Keratinocyte (primary cell): ENCODE results near the genes TAGLN2 and F11R.

CAGE:
- cytosol, long polyA minus RNA = no peak
- cytosol, long polyA plus RNA = no peak
- long polyA plus RNA = no peak
- nucleus, long polyA minus RNA = no peak
- nucleus, long polyA plus RNA = no peak
Measured at GRCh38 chr1:159896049-159896543, 3.9 kb downstream of the CFAP45 start.

GRCh38 chr1:159924905-159925555 lies at the start of gene TAGLN2:
Gene TAGLN2, minus strand, starts transcription at chr1:159925507.
CAGE:
- cytosol, long polyA minus RNA = start-site peak on the minus strand at chr1:159925472-159925512, 1,775 reads
- cytosol, long polyA plus RNA = start-site peak on the minus strand at chr1:159925472-159925512, 9,688 and 4,115 reads in 2 replicates
- long polyA plus RNA = start-site peak on the minus strand at chr1:159925475-159925521, 10,388 and 8,944 reads in 2 replicates
- nucleus, long polyA minus RNA = start-site peak on the minus strand at chr1:159925476-159925511, 941 reads
- nucleus, long polyA plus RNA = start-site peak on the minus strand at chr1:159925474-159925512, 4,297 and 21,603 reads in 2 replicates

CAGE:
- cytosol, long polyA minus RNA = no peak
- cytosol, long polyA plus RNA = no peak
- long polyA plus RNA = no peak
- nucleus, long polyA minus RNA = no peak
- nucleus, long polyA plus RNA = no peak
Measured at GRCh38 chr1:159938076-159938855, 7.1 kb downstream of the IGSF9 start.

CAGE:
- cytosol, long polyA minus RNA = no peak
- cytosol, long polyA plus RNA = no peak
- long polyA plus RNA = no peak
- nucleus, long polyA minus RNA = no peak
- nucleus, long polyA plus RNA = no peak
Measured at GRCh38 chr1:159940998-159941556, 4.3 kb downstream of the IGSF9 start.

DNA sequence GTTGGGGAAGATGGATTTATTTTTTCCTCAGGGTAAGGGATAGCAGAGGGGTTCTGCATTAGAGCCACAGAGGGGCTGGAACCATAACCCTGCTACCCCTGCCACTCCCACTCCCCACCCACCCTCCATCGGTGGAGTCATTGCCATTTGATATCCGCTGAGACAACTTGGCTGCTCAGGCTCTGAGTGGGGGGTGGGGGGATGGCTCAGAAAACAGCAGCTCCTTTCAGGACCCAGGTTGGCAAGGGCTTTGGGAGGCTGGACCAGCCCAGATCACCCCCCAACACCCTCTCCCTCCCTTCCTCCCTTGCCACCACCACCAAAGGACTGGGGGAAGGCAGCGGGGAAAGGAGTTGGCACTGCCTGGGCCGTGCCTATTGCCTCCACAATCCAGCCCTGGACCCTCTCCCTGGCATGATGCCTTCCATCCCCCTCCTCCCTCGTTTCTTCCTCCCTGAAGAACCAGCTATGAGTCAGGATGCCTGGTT lies 1.7 kb downstream of the KCNJ10 start:
CAGE:
- cytosol, long polyA minus RNA = no peak
- cytosol, long polyA plus RNA = no peak
- long polyA plus RNA = no peak
- nucleus, long polyA minus RNA = no peak
- nucleus, long polyA plus RNA = no peak

DNA sequence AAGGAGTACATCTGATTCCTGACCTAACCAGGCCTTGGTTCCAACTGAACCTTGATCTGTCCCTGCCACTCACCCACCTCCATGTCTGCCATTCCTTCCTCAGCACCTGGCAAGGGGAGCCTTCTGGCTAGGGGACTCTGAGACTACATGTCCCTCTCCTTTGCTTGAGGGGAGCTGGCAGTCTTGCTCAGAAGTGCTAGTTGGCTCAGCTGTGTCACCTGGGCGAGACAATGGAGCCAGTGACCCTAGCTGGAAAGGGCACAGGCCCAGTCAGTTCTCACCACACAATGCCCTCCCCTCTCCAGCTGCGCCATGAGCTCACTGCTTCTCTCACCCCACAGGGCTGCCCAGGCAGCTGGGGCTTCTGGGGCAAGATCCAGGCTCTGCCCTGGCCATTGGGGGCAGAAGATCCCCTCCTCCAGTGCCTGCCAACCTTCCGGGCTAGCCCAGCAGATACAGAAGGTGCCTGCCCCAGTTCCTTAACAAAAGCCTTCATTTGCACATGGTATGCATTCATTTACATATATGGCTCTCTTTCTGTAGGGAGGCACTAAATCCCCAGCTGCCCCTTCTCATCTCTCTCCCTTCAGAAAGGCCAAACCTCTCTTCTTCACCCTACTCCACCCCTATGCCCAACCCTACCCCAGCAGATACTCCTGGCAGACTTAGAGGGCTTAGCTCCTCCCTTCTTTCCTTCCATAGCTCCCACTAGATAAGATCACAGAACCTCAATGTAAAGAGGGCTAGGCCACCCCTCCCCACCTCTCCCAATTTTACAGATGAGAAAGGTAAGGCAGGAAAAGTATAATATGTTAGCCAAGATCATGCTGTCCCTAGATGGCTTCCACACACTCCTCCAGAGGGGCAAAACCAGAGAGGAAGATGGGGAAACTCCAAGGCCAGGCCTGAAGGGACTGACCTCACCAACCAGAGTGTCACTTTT lies 2.6 kb downstream of the IGSF8 start:
CAGE:
- cytosol, long polyA minus RNA = no peak
- cytosol, long polyA plus RNA = no peak
- long polyA plus RNA = no peak
- nucleus, long polyA minus RNA = no peak
- nucleus, long polyA plus RNA = no peak

DNA sequence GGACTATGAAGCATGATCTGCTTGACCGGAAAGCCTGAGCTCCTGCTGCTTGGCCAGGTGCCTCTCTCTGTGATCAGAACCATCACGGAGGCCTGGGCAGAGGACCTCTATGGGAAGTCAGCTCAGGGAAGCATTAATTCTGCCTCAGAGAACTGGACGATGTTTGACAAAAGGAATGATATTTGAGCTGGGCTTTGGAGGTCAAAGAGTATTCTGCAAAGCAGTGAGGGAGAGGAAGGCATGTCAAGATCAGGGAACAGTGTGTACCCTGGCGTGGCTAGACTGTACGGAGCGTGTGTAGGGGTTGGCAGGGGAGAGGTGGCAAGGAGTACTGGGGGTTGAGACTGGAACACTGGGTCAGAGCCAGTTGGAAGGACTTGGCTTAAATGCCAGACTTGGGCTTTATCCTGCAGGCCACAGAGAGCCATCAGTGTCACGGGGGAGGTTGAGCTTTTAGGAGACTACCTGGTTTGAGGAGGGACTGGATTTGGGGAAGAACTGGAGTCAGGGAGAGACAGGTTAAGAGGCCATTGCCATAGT lies 16.4 kb downstream of the ATP1A2 start:
CAGE:
- cytosol, long polyA minus RNA = no peak
- cytosol, long polyA plus RNA = no peak
- long polyA plus RNA = no peak
- nucleus, long polyA minus RNA = no peak
- nucleus, long polyA plus RNA = no peak

CAGE:
- cytosol, long polyA minus RNA = no peak
- cytosol, long polyA plus RNA = no peak
- long polyA plus RNA = no peak
- nucleus, long polyA minus RNA = no peak
- nucleus, long polyA plus RNA = no peak
Measured at GRCh38 chr1:160142612-160143115, 8.7 kb upstream of the ATP1A4 start.

DNA sequence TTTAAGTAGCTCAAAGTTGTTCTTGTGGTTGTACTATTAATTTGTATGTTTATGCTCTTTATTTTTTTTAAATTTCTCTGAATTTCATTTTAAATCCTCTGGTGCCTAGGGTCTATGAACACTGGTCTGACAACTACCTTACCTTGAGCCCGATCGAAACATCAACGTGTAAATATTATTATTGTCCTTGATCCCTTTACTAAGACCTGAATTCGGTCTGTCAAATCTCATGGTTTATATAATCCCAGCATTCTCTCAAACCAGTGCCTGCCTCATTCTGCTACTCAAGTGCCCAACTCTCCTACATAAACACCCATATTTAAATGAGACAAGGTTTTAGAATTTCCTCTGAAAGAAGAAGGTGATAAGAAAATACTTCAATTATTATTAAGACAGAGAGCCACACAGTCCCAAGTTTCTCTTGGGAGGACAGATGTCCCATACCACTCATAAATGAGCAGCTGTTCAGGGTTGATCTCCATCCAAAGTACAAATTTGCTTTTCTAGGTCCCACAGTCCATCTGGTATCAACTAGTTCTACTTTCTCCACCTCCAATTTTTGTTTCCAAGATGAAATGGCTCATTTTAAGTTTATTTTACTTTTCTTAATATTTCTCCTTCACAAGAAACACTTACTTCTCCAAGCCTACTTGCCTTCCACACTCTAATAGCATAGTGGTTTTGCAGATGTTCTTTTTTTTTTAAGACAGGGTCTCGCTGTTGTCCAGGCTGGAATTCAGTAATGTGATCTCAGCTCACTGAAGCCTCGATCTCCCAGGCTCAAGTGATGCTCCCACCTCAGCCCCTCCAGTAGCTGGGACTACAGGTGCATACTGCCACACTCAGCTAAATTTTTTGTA lies 11.3 kb downstream of the DCAF8 start:
CAGE:
- cytosol, long polyA minus RNA = no peak
- cytosol, long polyA plus RNA = no peak
- long polyA plus RNA = no peak
- nucleus, long polyA minus RNA = no peak
- nucleus, long polyA plus RNA = no peak

DNA sequence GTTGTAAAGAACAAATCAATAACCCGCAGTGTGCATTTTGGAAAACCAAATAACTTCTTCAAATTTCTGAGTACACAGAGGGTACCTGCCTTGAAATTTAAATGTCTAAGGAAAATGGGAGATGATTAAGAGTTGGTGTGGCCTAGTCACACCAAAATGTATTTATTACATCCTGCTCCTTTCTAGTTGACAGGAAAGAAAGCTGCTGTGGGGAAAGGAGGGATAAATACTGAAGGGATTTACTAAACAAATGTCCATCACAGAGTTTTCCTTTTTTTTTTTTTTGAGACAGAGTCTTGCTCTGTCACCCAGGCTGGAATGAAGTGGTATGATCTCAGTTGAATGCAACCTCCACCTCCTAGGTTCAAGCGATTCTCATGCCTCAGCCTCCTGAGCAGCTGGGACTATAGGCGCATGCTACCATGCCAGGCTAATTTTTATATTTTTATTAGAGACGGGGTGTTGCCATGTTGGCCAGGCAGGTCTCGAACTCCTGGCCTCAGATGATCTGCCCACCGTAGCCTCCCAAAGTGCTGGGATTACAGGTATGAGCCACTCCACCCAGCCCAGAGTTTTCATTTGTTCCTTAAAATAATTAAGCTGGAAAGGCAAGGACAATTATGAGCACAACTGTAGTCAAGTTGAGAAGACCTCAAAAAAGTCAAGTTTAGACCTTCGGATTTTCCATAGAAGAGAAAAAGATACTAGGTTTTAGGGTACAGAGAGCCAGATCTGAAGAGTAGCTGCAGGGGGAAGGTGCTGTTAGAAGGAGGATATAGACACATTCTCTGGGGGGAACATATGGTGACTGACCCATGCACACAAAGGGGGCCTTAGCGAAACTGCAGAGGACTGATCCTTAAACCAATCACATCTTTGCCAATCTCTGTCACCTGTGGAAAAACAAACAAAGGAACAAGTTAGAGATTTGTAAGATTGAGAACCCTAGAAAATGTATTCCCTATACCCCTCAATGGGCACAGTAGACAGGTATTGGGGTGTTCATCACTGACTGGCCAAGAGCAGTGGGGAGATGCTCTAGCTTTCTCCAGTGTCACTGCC lies 4.7 kb upstream of the PEX19 start:
CAGE:
- cytosol, long polyA minus RNA = no peak
- cytosol, long polyA plus RNA = no peak
- long polyA plus RNA = no peak
- nucleus, long polyA minus RNA = no peak
- nucleus, long polyA plus RNA = no peak

DNA sequence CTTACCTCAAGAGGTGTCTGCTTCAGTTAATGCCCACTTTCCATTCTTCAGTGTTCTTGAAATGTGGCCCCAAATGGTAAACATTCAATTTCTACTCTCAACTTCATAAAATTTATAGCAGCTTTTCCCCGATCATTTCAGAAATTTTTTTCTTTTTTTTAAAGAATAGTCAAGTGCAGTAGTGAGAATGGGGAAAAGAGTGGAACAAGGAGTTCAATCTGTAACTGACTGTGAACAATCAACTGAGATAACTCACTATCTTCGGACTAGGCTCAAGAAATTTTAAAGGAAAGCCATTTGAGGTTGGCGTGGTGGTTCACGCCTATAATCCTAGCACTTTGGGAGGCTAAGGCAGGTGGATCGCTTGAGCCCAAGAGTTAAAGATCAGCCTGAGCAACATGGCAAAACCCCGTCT lies 17.1 kb downstream of the COPA start:
CAGE:
- cytosol, long polyA minus RNA = no peak
- cytosol, long polyA plus RNA = no peak
- long polyA plus RNA = no peak
- nucleus, long polyA minus RNA = no peak
- nucleus, long polyA plus RNA = no peak

CAGE:
- cytosol, long polyA minus RNA = no peak
- cytosol, long polyA plus RNA = no peak
- long polyA plus RNA = no peak
- nucleus, long polyA minus RNA = no peak
- nucleus, long polyA plus RNA = no peak
Measured at GRCh38 chr1:160399515-160400224, 694 bp upstream of the VANGL2 start.

CAGE:
- cytosol, long polyA minus RNA = no peak
- cytosol, long polyA plus RNA = no peak
- long polyA plus RNA = no peak
- nucleus, long polyA minus RNA = no peak
- nucleus, long polyA plus RNA = no peak
Measured at GRCh38 chr1:160432217-160432984, 32.0 kb downstream of the VANGL2 start.

DNA sequence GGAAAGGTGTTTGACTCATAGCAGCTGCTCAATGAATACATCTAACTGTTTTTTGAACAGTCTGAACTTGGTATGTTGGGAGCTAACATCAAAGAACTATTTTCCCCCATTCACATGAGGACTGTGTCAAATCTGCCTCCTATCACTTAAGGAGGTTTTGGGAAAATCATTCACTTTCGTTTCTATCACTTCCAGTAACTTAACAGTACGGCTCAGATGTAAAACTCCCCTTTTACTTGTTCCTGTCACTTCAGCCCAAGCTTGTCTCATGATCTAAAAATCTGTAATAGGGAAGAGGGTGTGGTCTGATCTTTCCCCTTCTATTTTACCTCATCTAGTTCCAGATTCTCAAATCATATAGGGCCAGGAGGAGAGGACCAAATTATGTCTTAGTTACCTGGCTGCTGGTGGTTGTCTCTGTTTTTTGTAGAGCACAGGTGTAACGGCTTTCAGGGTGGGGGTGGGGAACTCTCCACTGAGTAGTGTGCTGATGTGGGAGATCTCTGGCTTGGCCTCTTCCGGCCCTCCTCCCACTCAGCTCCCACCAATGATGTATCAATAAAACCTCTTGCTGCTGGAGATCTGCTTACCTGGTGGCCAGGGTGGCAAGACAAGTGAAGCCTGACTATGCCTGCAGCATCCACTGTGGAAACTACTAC lies 26.3 kb upstream of the SLAMF1 start:
CAGE:
- cytosol, long polyA minus RNA = no peak
- cytosol, long polyA plus RNA = no peak
- long polyA plus RNA = no peak
- nucleus, long polyA minus RNA = no peak
- nucleus, long polyA plus RNA = no peak

CAGE:
- cytosol, long polyA minus RNA = no peak
- cytosol, long polyA plus RNA = no peak
- long polyA plus RNA = no peak
- nucleus, long polyA minus RNA = no peak
- nucleus, long polyA plus RNA = no peak
Measured at GRCh38 chr1:160674295-160674947, 27.6 kb upstream of the SLAMF1 start.

CAGE:
- cytosol, long polyA minus RNA = no peak
- cytosol, long polyA plus RNA = no peak
- long polyA plus RNA = no peak
- nucleus, long polyA minus RNA = no peak
- nucleus, long polyA plus RNA = no peak
Measured at GRCh38 chr1:160708471-160709545, 2.8 kb downstream of the CD48 start.

DNA sequence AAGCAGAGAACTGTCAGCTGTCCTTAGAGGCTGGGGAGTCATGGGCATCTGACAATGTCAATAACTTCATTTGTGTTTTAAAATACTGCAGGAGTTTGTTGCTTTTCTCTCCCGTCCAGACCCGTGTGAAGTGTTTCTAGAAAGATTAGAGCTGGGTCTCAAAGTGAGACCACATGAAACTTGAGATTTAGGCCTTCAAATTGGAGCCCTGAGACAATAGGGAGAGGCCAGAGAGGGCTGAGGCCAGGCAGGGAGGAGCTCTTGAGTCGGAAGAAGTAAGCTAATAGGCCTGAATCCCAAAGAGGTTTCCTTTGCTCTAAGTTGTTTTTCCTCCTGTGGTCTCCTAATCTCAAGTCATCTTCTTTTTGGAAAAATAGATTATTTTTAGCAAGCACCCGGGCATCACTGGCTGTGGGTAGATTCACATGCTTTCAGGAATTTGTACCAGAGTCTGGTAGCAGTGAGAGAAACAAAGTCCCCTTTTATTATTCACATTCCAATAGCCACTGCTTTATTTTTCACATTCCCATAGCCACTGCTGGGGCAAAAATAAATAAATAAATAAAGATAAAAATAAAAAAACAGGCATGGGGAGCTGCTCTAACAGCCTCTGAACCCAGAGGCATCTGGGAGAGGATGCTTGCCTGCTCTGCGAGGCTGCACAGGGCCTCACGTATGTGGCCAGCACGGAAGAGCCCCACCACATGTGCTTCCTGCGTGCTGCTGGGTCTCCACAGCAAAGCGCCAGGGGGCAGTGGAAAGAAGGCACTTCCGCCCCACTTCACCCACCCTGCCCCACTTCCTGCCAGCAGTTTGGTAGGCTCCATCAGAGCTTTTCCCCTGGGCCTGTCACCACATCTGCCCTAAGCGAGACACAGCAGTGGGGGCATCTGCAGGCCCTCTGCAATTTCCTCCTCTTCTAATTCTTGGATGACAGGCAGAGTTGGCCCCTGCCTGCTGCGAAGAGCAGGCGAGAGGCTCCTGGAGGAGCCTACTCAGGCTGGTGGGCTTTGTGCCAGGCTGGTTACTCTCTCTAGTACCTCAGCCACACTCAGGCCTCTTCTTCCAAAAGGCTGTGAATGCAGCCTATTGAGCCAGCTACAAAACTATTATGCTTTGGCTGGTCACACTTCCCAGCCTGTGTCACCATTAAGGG lies 25.4 kb downstream of the CD244 start:
CAGE:
- cytosol, long polyA minus RNA = no peak
- cytosol, long polyA plus RNA = no peak
- long polyA plus RNA = no peak
- nucleus, long polyA minus RNA = no peak
- nucleus, long polyA plus RNA = no peak

DNA sequence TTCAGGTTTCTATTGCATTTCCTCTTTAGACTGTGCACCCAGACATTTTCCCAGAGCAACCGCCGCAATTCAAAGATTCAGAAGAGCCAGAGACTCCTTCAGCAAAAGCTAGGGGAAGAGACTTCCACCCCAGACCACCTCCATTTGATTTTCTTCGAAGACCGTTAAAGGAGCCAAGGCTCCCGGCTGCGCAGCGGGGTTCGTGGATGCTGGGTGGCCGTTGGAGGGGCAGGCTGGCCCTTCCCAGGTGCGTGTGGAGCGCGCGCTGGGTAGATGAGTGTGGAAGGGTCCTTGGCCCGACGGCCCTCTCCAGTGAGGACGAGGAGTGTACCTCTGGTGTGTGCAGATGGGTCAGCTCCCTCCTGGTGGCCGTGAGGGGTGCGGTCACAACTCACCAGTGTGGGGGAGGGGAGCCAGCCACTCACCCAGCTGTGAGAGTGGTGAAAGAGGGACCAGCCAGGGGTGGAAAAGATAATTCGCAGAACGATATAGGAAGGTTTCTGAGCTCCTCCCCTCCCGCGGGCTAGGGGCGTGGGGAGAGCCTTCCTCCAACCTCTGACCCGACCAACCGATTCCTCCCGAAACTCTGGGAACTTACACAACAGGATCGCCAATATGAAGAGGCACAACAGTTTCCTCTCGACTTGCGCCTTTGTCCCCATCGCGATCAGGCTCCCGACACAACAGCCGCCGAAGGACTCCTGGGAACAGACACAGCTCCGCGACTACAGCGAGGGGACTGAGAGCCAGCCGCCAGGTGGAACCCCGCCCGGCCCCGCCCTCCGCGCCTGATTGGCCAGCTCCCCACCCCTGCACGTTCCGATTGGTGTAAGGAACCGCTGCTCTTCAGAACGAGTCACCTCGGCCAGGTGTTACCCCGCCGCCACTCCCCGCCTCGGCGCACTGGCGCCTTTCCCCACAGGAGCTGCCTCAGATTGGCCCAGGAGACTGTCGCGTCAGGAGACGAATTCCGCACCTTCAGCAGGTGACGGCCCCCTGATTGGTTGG lies at the start of gene F11R:
F11R (minus strand) TSS at position 741 of the 1,008 bp plus-strand sequence.
CAGE:
- cytosol, long polyA minus RNA = start-site peak on the minus strand centred at position 742 of the sequence, 27 bp wide, 148 reads
- cytosol, long polyA plus RNA = start-site peak on the minus strand centred at position 722 of the sequence, 39 bp wide, 1,020 and 56 reads in 2 replicates
- long polyA plus RNA = start-site peak on the minus strand centred at position 729 of the sequence, 53 bp wide, 2,674 and 1,943 reads in 2 replicates
- nucleus, long polyA minus RNA = start-site peak on the minus strand centred at position 730 of the sequence, 43 bp wide, 380 reads
- nucleus, long polyA plus RNA = start-site peak on the minus strand centred at position 731 of the sequence, 57 bp wide, 3,224 and 2,935 reads in 2 replicates

DNA sequence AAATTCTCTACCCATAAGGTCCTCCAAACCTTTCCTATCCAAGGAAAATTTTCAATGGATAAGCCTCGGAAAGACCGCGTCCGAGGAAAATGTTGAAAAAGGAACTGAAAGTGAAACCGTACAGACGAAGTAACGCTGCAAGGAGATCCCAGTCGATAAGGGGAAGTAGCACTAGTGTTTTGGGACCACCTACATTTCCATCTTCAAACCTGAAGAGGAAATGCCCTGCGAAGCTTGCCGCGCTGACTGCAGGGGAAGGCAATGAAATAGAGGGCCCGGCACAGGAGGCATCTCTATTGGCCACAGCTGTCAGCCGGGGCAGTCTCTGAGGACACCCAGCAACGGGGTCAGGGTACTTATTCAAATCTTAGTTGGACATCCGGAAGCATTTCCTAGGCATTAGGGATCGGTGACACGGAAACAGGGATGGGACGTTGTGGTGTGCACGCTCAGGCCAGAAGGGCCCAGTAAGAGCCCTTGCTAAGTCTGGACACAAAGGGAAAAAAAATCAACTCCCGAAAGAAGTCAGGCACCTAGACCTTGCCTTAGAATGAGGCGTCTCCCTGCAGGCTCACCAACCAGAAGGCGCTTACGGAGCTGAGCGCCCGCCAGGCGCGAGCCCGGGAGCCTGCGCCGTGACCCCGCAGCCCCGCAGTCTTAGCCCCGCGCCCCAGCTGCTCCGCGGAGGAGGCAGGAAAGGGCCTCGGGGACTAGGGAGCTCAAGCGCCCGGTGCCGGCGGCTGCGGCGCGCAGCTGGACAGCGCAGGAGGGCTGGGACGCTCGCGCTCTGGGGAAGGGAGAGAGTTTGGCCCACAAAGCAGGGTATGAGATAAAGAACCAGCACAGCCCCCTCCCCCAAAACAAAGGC lies 660 bp downstream of the USF1 start:
CAGE:
- cytosol, long polyA minus RNA = no peak
- cytosol, long polyA plus RNA = no peak
- long polyA plus RNA = no peak
- nucleus, long polyA minus RNA = no peak
- nucleus, long polyA plus RNA = no peak

CAGE:
- cytosol, long polyA minus RNA = no peak
- cytosol, long polyA plus RNA = no peak
- long polyA plus RNA = no peak
- nucleus, long polyA minus RNA = no peak
- nucleus, long polyA plus RNA = no peak
Measured at GRCh38 chr1:161305499-161306880, 3.8 kb downstream of the MPZ start.